ENCODE results near the gene FKBP9.

DNA sequence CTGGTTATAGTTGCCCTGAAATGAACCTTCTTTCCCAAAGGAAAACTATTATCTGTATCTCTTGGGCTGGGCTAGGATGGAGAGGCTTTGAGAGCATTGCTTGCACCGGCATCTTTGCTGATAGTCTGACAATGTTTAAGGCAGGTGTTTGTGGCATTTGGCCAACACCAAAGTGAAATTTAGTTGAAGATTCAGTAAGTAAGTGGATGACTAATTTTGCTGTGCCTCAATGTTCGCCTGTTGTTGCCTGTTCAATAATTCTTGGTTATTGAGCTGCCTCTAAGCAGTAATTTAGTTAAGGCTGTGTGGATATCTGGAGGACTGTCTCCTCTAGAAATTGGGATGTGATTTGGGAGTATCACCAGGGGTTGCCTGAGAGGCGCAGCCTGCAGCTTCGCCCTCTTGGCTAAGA lies 38.9 kb downstream of the CRHR2 start:
- PRO-cap, result no peak
- RAMPAGE, long total RNA, 5 experiments, result no peak in any of the 5 experiments
- RRBS, result no CpG with 5 or more reads among the region's 4 CpGs

DNA sequence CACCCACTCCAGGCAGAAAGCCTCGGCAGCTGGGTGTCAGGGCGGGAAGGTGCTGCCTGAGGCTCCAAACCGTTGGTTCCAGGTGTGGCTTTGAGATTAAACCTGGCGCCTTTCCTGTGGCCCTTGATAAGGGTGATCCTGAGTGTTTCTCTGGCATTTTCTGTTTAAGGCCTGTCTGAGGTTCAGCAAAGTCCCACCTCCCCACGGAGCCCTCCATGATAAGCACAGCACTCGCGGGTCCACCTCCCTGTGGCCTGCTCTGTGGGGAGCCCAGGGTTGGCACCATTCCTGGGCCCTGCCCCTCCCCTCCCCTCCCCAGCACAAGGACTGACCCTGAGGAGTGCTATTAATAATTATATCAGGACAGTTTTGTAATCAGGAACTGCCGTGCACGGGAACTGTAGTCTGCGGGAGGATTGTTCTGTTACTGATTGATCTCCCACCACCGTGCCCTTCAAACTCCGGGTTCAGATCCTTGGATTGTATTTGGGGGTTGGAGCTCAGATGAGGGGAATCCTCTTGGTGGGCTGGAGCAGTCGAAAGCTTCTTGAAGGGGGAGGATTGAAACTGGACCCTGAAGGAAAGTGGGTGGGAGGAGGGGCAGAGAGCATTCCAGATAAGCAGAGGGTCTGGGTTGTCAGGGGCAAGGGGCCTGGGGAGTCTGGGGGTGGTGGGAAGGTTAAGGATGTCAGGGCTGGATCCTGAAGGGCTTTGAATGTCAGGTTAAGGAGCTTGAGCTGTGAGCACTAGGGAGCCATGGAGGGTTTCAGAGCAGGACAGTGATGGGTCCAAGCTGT lies 14.3 kb upstream of the AQP1 start:
- PRO-cap, result no peak
- RAMPAGE, long total RNA, 5 experiments, result no peak in any of the 5 experiments
- RRBS, result no CpG with 5 or more reads among the region's 13 CpGs

DNA sequence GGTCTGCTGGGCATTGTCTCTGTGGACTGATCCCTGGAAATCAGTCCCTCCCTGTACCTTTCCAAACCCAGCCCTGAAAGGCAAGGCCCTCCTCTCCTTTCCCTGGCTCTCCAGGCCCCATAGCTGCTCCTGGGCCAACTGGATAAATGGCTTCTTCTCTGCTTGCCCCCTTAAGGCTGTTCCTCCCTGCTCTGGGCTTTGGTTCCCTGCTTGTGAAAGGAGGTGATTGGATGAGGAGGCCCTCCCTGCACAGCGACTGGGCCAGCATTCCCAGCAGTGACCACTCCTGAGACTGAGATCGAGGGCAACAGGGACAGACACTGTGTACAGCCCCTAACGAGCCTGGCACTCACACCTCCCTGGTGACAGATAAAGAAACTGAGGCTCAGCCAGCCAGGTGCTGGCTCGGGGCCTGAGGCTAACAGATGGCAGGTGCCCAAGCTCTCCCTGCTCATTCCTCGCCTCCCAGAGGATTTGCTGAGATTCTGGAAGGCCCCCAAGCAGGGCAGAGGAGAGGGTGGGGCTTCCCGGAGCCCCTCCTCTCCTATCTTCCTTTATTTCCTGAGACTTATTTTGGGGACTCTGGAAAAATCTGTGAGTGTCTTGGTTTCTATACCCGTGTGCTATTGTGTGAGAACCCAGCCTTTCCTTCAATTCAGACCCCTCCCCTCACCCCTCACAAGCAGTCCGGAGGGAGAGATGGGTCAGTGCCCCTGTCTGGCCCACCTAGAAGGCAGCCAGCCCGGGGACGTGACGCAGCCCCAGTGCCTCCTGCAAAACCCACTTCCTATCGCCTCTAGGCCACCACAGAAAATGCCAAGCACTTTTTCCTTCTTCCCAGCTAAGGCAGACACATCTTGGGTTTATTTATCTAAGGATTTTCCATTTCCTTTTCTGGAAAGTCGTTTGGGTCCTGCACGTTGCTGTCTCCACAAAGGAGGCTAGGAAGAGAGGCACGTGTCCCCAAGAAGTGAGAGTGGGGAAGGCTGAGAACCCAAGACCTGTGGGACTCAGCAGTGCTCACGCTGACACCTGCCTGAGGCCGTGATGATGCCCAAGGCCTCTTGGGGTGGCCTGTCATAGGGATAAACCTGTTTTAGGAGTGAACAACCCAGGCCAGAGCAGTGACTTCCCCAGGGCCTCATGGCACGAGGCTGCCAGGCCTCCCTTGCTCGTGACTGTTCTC lies 11.8 kb upstream of the AQP1 start:
- PRO-cap, result no peak
- RAMPAGE, long total RNA, 5 experiments, result no peak in any of the 5 experiments
- RRBS, result 72% methylated on average over 2 of the region's 19 CpGs

DNA sequence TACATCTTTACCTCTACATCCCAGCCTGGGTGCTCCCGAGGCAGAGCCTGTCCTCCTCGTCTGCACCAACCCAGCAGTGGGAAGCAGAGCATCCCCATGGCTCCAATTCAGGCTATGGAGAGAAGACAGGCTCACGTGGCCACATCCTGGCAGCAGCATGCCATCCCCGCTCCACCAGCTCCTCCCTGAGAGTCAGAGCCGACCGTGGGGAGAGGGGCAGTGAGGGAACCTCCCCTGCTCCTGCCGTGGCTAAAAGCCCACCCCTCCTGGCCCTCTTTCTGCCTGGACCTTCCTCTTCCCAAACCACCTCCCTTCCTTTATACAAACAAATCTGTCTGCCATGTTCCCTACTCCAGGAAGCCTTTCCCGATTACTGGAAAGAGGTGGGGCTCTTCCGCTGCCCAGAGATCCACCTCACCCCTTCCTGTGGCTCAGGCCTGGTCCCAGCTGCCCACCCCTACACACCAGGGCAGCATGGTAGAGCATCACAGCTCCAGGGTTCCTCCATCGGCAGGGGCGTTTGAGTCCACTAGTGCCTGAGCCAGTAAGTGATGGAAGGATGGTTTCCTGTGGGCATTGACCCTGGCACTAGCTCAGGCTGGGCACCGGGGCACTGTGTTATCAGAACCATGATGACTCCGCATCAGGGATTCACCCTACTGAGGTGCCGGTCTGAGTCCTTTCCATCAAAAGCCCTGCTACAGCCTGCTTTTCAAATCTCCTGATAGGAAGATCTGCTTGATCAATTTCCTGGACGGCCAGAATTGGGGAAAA lies 10.7 kb upstream of the AQP1 start:
- PRO-cap, result no peak
- RAMPAGE, long total RNA, 5 experiments, result no peak in any of the 5 experiments
- RRBS, result 89% methylated on average over 3 of the region's 15 CpGs

DNA sequence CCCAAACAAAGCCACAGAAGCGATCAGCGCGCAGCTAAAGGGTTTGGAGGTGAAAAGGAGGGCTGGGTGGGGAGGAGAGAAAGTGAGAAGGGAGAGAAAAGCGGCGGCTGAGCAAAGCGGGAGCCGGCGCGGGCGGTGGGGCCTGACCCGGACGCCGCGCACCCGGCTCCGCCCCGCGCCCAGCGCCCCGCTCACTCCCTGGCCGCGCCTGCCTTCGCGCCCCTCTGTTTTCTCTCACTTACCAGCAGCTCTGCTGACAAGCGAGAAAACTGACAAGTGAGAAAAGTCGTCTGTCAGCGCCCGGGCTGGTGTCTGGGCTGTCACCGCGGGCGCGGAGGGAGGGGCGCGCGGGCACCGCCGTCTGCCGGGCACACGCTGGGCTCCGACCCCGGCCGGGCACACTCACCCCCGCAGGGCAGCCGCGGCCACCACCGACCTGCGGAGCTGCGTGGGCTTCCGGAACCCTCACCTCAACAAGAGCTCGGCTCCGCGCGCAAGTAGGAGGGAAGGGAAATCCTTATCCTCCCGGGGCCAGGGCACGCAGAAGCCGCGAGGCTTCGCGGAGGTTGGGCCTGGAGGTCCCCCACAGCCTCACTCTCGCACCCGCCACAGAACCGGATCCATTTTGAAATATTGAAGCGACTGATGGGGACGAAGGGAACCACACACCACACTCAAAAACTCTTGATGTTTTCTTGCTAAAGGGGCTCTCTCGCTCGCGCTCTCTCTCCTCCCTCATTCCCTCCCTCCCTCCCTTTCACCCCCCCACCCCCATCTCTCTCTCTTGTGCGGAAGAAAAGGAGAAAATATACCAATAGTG lies 740 bp upstream of the PDE1C start:
- PRO-cap, result unidirectional peak, minus-strand start at position 164 of the sequence; unidirectional peak, minus-strand start at position 204 of the sequence; bidirectional peak, plus-strand start at position 641 of the sequence, minus-strand start at position 627 of the sequence
- RAMPAGE, long total RNA, 5 experiments, result start-site peak on the minus strand in 3 of 5 experiments, centred at positions 77 to 148 of the sequence, 16 to 41 reads per replicate
- RRBS, result 9% methylated on average over 32 of the region's 68 CpGs

DNA sequence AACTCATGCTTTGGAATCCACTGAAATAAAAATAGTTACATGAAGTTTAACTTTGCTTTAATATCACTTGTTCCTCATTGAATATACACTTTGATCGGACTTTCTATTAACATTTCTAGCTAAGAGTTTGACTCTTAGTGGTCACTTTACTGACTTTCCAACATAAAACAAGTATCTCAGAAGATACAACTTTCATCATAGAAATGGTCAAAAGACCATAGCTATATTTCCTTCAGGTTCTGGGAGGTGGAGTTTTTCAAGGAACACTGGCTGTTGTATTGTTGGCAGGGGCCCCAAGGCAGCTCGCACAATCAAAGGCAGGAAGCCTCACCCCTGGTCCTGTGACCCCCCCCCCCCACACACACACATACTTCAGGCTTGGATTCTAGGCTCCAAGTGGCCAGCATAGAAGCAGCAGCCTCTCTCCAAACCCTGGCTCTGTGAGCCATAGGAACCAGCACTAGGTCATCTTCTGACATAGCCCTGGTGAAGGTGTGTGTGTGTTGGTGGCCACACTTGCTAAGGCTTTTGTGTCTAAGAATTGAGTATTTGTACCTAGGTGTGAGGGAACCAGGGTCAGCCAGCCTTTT lies 90.9 kb downstream of the AVL9 start:
- PRO-cap, result no peak
- RAMPAGE, long total RNA, 5 experiments, result no peak in any of the 5 experiments
- RRBS, result no CpG with 5 or more reads among the region's 2 CpGs

DNA sequence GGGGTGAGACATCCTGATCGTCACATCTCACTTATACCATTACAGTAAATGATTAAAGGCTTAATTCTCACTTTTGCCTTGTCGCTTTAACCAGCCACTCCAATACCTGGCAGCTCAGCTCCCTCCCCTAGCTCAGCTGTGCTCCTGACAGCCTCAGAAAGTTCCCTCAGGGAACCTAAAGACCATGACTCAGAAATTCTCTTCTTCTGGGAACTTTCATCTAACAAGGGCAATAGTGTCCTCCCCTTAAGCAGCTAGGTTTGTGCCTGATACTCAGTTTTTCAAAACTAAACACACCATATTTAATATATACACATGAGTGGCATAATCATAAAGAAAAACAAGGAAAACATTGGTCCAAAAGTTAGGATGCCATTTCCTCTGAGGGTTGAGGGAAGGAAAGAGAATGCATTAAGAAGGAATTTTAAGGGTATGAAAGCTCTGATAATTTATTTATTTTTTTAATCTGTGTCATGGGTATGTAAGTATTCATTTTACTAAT lies 174.3 kb downstream of the AVL9 start:
- PRO-cap, result no peak
- RAMPAGE, long total RNA, 5 experiments, result no peak in any of the 5 experiments
- RRBS, result no CpG with 5 or more reads among the region's 2 CpGs

DNA sequence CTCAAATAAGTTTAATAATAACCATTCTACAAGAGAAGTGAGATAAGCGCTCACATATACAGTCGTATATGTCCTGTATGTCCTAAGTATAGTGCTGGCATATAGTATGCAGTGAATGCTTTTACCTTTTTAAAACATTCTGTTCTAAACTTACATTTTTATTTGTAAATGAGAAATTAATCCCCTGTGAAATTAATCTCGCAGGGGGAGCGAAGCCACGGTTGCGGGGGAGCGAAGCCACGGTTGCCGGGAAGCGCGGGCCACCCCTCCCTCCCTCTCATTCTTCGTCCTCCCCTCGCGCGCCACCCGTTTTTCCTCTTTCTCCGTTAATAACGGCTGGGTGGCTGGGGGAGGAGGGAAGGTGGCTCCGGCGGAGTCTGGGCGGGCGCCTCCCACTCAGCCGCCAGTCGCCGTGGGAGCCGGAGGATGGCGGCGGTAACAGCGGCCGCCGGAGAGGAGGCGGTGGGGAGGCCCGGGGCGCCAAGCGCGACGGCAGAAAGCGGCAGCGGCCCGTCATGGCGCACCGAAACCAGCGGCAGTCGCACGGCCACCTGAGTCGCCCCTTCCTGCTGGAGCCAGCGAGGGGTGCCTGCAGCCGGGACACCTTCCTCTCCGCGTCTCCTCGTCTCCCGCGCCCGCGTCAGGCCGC lies 163.7 kb downstream of the KBTBD2 start:
- PRO-cap, result unidirectional peak, plus-strand start at position 406 of the sequence
- RAMPAGE, long total RNA, 5 experiments, result start-site peak on the plus strand in 3 of 5 experiments, centred at positions 361 to 419 of the sequence, 8 to 34 reads per replicate
- RRBS, result no CpG with 5 or more reads among the region's 56 CpGs

- PRO-cap, result bidirectional peak, plus-strand start at chr7:32957418, minus-strand start at chr7:32957223
- RAMPAGE, long total RNA, 5 experiments, result start-site peak on the plus strand in 1 of 5 experiments, at chr7:32957418-32957724 at its widest, 17 reads per replicate
- RRBS, result 2% methylated on average over 37 of the region's 69 CpGs
Measured at GRCh38 chr7:32957108-32957714, at the start of gene FKBP9. Gene FKBP9 (plus strand): TSS chr7:32957440.

DNA sequence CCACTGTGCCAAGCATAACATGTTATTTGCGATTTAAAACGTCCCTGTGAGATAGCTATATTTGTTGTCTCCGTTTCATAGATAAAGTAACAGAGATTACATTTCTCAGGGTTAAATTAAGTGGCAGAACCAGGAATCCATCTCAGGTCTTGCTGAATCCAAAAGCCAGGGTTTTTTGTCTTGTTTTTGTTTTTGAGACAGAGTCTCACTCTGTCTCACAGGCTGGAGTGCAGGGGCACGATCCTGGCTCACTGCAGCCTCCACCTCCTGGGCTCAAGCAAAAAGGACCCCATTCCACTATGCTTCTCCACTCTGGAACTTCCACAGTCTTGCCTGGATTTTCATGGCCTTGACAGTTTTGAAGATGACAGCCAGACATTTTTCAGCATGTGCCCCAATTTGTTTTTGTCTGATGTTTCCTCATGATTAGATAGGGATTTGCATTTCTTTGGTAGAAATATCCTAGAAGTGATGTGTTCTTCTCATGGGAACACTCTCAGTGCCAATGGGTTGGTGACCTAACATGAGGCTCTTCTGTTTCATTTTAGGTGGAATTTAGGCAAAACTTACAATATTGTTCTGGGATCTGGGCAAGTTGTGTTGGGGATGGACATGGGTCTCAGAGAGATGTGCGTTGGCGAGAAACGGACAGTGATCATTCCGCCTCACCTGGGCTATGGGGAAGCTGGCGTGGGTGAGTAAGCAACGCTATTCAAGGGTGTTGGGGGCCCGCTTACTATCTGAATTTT lies 42.5 kb downstream of the FKBP9 start:
- PRO-cap, result no peak
- RAMPAGE, long total RNA, 5 experiments, result start-site peak on the plus strand in 2 of 5 experiments, centred at positions 581 to 618 of the sequence, 7 to 17 reads per replicate
- RRBS, result no CpG with 5 or more reads among the region's 11 CpGs

- PRO-cap, result no peak
- RAMPAGE, long total RNA, 5 experiments, result no peak in any of the 5 experiments
- RRBS, result no CpG with 5 or more reads among the region's 6 CpGs
Measured at GRCh38 chr7:33527705-33528069, 377.7 kb upstream of the BMPER start.

GRCh38 chr7:34152755-34153306 lies 247.5 kb downstream of the BMPER start:
- PRO-cap, result no peak
- RAMPAGE, long total RNA, 5 experiments, result start-site peak on the plus strand in 1 of 5 experiments, at chr7:34153107-34153247 at its widest, 10 reads per replicate
- RRBS, result no CpG with 5 or more reads among the region's 9 CpGs

- PRO-cap, result no peak
- RAMPAGE, long total RNA, 5 experiments, result no peak in any of the 5 experiments
Measured at GRCh38 chr7:34586405-34586953, 71.5 kb upstream of the NPSR1 start.

- PRO-cap, result no peak
- RAMPAGE, long total RNA, 5 experiments, result no peak in any of the 5 experiments
- RRBS, result no CpG with 5 or more reads among the region's 6 CpGs
Measured at GRCh38 chr7:34652612-34653350, 5.2 kb upstream of the NPSR1 start.

- PRO-cap, result bidirectional peak, plus-strand start at chr7:35037768, minus-strand start at chr7:35037447
- RAMPAGE, long total RNA, 5 experiments, result no peak in any of the 5 experiments
- RRBS, result 2% methylated on average over 20 of the region's 74 CpGs
Measured at GRCh38 chr7:35037554-35038027, 306 bp upstream of the DPY19L1 start.

- PRO-cap, result no peak
- RAMPAGE, long total RNA, 5 experiments, result no peak in any of the 5 experiments
- RRBS, result 23% methylated on average over 5 of the region's 10 CpGs
Measured at GRCh38 chr7:35248610-35248946, 5.3 kb downstream of the TBX20 start.

GRCh38 chr7:35254632-35255106 lies 769 bp upstream of the TBX20 start:
- PRO-cap, result no peak
- RAMPAGE, long total RNA, 5 experiments, result no peak in any of the 5 experiments
- RRBS, result no CpG with 5 or more reads among the region's 27 CpGs

DNA sequence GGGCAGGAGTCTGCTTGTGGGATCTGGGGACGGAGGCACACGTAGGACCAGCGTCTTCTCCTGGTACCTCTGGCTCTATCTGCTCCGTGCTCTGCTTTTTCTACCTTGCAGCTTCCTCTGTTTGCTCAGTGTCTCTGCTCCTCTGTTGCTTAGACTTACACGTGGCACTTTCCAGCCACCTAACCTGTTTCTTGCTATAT lies 85.6 kb upstream of the TBX20 start:
- PRO-cap, result no peak
- RAMPAGE, long total RNA, 5 experiments, result no peak in any of the 5 experiments
- RRBS, result no CpG with 5 or more reads among the region's 5 CpGs

GRCh38 chr7:35356649-35356912 lies 102.7 kb upstream of the TBX20 start:
- PRO-cap, result no peak
- RAMPAGE, long total RNA, 5 experiments, result no peak in any of the 5 experiments
- RRBS, result no CpG with 5 or more reads among the region's 1 CpG

DNA sequence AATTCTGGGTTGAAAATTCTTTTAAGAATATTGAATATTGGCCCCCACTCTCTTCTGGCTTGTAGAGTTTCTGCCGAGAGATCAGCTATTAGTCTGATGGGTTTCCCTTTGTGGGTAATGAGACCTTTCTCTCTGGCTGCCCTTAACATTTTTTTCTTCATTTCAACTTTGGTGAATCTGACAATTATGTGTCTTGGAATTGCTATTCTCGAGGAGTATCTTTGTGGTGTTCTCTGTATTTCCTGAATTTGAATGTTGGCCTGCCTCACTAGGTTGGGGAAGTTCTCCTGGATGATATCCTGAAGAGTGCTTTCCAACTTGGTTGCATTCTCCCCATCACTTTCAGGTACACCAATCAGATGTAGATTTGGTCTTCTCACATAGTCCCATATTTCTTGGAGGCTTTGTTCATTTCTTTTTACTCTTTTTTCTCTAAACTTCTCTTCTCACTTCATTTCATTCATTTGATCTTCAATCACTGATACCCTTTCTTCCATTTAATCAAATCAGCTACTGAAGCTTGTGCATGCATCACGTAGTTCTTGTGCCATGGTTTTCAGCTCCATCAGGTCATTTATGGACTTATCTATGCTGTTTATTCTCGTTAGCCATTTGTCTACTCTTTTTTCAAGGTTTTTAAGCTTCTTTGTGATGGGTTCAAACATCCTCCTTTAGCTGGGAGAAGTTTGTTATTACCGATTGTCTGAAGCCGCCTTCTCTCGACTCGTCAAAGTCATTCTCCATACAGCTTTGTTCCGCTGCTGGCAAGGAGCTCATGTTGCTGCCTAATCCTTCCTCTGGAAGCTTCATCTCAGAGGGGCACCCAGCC lies 30.5 kb downstream of the HERPUD2 start:
- PRO-cap, result no peak
- RAMPAGE, long total RNA, 5 experiments, result start-site peak on the minus strand in 3 of 5 experiments, centred at positions 405 to 506 of the sequence, 6 to 20 reads per replicate
- RRBS, result no CpG with 5 or more reads among the region's 9 CpGs

Measured in stomach (tissue), 7 donors.